Fibroblast of villous mesenchyme (primary cell): ENCODE measurements around the genes EHD2, SULT2A1, ODAD1, FUT2 and MAMSTR.

DNA sequence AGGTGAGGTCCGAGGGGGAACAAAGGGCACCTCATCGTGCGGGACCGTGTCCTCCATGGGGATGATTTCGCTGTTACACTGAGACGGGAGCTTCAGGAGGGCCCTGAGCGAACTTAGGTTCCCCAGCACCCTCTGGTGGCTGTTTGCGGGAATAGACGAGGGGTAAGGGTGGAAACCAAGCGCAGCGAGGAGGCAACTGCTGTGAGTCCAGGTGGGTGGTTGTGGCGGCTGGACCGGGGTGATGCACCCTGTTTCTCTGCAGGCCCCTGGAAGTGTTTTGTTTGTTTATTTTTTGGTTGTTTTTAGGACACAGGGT lies 5.9 kb upstream of the EHD2 start:
- CAGE, long polyA plus RNA = no peak

DNA sequence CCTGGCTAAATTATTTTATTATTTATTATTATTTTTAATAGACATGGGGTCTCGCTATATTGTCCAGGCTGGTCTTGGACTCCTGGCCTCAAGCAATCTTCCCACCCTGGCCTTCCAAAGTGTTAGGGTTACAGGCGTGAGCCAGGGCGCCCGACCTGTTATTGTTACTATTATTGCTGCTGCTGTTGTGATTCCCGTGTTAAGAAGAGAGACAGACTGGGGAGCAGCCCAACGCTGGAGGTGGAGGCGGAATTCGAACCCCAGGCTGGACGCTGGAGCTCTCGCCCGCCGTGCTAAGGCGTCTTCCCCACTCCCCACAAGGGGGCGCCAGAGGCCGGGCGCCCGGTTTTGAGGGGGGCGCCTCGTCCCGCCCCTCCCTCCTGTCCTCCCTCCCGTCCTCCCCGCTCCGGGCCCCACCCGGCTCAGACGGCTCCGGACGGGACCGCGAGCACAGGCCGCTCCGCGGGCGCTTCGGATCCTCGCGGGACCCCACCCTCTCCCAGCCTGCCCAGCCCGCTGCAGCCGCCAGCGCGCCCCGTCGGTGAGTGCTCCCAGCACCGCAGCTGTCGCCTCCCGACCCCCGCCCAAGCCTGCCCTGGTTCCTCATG lies at the start of gene EHD2:
Gene EHD2 (plus strand): TSS at position 425 of the 608 bp plus-strand sequence.
- CAGE, long polyA plus RNA = start-site peak on the plus strand centred at position 440 of the sequence, 38 bp wide, 1,197 and 1,376 reads in 2 replicates

GRCh38 chr19:47725578-47726611 lies 12.7 kb downstream of the EHD2 start:
- CAGE, long polyA plus RNA = no peak

- CAGE, long polyA plus RNA = no peak
Measured at GRCh38 chr19:47756967-47757797, 11.8 kb downstream of the NOP53 start.

- CAGE, long polyA plus RNA = no peak
Measured at GRCh38 chr19:47886164-47886594, at the start of gene SULT2A1. TSS of gene SULT2A1 (minus strand) at chr19:47886315.

GRCh38 chr19:47891670-47892348 lies 5.7 kb upstream of the SULT2A1 start:
- CAGE, long polyA plus RNA = no peak

GRCh38 chr19:48061307-48062521 lies 17.8 kb upstream of the CABP5 start:
- CAGE, long polyA plus RNA = no peak

GRCh38 chr19:48123874-48124189 lies 13.2 kb upstream of the PLA2G4C start:
- CAGE, long polyA plus RNA = no peak

- CAGE, long polyA plus RNA = no peak
Measured at GRCh38 chr19:48258195-48258685, 2.5 kb upstream of the CARD8 start.

DNA sequence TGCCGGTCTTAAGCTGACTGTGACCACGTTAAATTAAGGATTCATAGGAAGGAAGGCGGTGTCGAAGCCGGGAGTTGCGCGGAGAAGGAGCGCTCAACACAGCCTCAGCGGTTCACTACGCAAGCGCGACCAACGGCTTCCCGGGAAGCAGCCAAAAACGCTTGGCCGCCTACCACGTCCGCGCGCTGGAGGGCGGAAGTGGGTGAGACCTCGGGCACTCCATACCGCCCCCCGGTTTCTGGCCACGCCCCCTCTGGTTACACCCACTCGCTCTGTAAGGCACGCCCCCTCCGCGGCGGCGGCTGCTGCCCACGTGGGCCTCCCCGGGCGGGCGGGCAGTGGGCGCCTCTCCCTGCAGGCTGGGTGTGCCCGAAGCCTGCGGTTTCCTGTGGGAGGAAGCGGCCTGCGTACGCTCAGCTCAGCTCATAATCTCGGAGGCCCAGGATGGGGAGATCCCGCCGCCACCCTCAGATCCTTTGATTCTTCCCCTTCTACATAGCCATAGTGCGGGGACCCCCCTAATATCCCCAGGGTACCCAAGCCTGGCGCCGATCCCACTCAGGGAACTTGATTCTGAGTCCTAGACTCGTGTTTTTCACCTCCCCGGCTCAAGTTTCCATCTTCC lies at the start of gene ODAD1:
Gene ODAD1 (minus strand): TSS at position 196 of the 625 bp plus-strand sequence.
- CAGE, long polyA plus RNA = no peak

DNA sequence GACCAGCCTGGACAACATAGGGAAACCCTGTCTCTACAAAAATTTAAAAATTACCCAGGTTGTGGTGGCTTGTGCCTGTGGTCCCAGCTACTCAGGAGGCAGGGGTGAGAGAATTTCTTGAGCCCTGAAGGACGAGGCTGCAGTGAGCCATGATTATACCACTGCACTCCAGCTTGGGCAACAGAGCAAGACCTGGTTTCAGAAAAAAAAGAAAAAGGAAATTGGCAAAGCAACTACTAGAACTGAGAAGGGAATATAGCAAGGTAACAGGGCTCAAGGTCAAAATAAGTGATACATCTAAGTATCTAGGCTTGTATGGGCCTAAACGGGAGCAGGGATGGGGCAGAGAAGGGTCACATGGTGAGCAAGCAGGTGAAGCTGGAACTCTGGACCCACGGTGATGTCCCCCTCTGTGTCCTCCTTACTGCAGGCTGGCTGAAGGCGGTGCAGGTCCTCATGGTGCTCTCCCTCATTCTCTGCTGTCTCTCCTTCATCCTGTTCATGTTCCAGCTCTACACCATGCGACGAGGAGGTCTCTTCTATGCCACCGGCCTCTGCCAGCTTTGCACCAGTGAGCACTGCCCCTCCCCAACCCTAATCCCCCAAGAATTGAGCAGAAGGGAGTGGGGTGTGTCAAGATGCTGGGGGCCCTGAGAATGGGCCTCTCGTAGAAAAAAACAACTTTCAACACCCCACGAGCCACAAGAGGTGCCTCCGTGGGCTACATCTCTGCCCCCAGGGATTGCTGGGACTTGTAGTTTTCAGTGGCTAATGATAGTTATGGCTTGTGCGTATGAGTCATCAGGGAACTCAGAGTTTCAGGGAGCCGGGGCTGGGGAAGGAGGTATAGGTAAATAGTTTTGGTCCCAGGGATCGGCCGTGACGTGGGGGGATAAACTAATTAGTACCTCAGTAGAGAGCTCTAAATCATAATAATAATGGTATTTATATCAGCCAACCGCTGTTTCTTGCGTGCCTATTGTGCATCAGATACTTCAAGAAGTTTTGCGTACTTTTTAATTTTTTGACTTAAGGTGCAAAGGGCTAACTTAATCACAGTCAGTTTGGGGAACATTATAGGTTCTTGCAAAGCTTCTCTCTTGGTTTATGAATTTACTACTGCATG lies 3.9 kb downstream of the EMP3 start:
- CAGE, long polyA plus RNA = no peak

GRCh38 chr19:48384009-48384573 lies 7.3 kb downstream of the KDELR1 start:
- CAGE, long polyA plus RNA = no peak

DNA sequence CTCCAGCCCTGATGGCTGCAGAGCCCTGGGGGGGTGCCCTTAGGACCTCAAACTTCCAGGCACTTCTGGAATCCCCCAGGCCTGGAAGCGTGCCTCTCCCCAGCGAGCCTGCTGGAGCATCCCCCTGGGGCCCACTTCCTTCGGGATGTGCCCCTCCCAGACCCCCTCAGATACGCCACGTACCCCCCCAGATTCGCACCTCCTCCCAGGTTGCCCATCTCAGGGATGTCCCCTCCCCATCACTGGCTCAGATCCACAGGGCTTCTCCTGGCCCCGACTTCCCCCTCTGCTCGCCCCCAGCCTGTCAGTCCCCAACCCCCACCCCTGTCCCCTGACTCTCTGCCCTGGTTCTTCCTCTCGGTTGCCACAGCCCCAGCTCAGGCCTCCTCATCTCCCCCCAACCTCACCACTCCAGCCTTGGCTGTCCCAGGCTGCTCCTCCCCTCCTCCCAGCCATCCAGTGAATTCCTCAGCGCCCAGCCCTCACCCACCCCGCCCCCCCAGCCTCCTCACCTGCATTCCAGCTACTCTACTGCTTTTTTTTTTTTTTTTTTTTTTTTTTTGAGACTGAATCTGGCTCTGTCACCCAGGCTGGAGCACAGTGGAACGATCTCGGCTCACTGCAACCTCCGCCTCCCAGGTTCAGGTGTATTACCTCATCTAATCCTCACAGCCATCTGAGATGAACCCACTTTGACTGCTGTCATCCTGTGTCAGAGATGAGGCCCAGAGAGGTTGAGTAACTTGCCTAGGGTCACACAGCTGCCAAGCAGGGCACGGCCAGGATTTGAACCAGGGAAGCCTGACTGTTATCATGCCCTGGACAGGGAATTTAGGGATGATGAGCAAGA lies 2.4 kb downstream of the SULT2B1 start:
- CAGE, long polyA plus RNA = no peak

DNA sequence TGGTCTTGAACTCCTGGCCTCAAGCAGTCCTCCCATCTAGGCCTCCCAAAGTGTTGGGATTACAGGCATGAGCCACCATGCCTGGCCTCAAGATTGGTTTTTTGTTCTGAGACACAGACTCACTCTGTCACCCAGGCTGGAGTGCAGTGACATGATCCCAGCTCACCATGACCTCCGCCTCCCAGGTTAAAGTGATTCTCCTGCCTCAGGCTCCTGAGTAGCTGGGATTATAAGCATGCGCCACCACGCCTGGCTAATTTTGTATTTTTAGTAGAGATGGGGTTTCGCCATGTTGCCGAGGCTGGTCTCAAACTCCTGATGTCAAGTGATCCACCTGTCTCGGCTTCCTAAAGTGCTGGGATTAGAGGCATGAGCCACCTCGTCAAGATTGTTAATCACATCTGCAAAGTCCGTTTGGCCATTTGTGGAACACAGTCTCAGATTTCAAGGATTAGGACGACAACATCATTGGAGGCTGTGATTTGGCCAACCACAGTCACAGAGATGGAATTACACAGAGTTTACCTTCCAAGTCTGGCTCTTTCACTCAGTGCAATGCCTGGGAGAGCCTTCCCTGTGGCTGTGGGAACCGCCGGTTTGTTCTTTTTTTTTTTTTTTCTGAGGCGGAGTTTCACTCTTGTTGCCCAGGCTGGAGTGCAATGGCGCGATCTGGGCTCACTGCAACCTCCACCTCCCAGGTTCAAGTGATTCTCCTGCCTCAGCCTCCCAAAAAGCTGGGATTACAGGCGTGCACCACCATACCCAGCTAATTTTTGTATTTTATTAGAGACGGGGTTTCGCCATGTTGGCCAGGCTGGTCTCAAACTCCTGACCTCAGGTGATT lies 17.8 kb downstream of the SULT2B1 start:
- CAGE, long polyA plus RNA = no peak

- CAGE, long polyA plus RNA = no peak
Measured at GRCh38 chr19:48623695-48624545, 4.6 kb downstream of the SPHK2 start.

DNA sequence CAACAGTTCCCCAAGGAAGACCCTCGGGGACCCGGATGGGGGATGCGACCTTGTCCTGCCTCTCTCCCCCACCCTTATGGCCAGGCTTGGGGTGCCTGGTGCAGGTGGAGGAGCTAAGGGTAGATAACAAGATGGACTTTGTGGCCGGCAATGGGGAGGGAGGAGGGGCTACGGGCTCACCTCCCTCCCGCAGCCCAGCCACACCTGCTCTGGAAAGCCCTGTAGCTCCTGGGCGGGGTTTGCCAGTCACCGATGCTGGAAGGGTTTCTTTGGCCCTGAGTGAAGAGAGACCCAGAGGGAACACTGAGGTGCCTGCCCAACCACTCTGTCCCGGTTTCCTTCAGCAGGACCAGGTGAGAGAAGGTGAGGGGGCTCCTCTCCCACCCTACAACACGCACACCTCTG lies at the start of gene FUT2:
Gene FUT2 (plus strand): TSS at position 245 of the 405 bp plus-strand sequence.
- CAGE, long polyA plus RNA = no peak

DNA sequence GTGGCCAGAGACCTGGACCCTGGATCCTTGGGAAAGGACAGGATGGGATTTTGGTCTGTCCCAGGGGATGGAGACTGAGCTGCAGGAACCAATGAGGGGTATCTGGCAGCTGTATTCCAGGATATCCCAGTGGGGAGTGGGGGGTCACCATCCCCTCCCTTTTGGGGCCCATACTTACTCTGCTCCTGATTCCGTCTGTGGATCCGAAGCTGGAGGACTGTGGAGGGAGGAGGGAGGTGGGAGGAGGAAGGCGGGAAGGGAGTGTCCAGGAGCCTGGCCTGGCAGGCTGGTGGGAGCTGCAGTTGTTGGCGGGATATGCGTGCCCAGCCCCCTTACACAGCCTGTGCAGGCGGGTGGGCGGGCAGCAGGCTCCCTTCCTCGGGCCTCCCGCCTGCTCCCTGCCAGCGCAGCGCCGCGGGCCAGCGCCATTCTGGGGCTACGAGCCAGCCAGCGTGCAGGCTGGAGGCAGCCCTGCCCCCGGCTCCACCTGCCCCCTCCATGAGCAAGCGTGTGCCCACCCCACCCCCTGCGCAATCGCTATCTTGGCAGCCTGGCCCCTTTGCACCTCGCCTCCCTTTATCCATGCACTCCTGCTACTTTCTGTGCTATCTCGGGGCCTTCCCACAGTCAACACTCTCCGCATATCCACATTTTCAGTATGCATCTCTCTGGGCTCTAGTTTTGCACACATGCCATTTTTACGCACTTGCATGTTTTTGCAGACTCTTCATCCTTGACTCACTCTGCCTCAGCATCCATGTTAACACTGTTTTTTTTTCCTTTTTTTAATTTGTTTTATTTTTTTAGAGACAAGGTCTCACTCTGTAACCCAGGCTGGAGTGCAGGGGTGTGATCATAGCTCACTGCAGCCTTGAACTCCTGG lies 2.8 kb downstream of the MAMSTR start:
- CAGE, long polyA plus RNA = no peak

GRCh38 chr19:48719437-48720177 lies at the start of gene MAMSTR:
TSS of gene MAMSTR (minus strand) at chr19:48719725.
- CAGE, long polyA plus RNA = no peak

- CAGE, long polyA plus RNA = no peak
Measured at GRCh38 chr19:48720178-48721395, 1.1 kb upstream of the MAMSTR start.

DNA sequence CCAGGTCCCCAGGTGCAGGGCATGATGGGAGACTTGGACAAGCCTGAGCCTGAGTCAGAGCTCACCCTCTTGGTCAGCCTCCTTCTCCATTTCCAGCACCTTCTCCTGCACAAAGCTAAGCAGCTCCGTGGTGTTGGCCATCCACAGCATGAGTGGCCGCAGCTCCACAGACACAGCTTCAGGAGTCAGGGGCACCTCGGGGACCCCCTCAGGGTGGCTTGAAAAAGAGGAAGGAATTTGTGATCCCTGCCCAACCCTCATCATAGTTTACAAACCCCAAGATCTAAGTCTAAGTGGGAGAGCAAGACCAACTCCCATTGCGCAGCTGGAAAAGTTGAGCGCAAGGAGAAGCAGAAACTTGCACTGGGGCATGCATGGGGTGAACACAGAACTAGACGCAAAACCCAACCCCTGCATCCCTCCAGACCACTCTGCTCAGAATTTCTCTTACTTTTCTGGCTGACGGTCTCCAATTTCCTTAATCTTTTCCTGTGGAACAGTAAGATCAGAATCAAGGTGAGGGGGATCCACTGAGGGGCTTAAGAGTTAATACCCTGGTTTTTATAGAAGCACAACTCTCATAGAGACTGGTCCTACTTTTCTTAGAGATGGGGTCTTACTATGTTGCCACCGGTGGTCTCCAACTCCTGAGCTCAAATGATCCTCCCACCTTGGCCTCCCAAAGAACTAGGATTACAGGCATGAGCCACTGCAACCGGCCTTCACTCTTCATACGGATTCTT lies 7.6 kb upstream of the MAMSTR start:
- CAGE, long polyA plus RNA = no peak